ENCODE results near the genes USP40, UGT1A8 and TRPM8.

DNA sequence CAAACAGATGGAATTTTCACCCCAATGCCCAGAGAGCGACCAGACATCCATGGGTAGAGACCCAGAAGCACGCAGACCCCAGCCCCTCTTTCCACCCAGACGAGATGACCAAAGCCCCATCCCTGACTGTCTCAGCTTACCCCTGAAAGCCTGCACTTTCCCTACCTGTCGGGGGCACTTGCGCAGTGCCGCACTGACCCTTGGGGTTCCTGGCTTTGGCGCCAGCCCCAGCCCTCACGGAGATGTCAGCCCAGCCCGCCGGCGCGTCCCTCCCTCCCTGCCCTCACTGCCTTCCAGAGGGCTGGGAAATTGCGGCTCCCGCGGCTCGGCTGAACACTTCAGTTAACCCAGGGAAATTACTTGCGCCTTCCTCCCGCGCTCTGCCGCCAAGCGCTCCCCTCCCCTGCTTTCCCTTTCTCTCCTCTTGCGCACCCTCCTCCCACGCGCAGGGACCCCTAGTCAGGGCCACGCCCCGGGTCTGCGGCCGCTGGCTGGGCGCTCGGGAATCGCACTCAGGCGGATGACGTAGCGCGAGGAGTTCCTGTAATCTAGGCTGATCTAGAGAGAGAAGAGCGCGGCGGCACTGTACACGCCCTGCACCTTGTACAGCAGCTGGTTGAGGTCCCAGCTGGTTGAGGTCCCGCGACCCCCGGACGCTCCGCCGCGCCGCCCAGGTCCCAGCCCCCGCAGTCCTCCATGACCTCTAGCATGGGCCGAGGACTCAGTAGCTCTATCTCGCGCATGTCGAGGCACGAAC lies 12.1 kb downstream of the ALPG start:
- RRBS: no CpG with 5 or more reads among the region's 53 CpGs

DNA sequence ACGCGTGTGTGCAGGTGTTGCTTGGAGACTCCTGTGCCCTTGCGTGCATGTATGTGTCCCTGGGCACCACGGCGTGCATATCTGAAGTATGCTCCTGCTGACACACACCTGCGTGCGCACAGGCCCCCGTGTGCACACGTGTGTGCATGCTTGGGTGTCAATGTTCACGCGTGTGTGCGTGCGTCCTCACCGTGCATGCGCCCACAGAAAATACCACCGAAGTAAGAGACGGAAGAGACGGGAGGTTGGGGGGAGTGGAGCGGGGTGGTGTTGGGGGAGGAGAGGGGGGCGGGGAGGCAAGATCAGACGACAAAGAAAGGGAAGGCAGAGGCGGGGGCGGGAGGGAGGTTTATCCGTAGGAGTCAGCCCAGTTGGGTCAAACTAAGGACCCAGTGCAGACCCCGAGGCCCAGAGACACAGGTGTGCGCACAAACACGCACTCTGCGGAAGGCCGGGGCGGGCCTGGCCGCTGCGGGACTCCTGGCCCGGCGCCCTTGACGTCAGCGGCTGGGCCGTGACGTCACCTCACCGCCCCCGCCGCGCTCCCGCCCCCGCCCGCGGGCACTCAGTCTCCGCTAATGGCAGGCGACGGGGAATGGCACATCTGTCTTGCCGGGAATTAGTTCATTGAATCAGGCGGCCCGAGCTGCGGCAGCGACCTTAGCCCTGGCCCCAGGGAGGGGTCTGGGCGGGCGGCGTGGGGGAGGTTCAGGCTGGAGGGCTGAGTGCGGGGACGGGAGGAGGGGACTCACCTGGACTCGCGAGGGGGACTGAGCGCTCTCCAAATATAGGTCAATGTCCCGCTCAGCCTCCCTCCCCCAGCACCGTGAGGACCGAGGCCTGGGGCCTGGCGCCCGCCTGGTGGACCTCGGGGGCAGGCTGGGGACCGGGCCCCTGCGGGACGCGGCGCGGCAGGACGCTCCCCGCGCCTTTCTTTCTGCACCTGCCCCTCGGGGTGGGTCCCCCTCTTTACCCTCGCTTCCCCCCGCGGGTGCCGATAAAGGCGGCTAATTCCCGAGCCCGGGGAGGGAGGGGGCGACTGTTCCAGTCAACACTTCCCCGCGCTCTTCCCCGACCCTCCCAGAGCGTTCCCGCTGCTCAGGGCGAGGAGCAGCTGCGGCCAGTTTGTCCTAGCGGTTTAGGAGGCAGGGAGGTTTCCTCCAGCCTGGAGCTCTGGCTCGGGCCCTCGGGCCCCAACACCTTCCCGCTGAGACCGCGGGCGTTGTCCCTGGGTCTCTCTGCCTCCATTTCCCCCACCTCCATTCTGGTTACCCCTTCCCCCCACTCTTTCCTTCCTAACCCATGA lies 15.5 kb upstream of the ECEL1 start:
- RRBS: no CpG with 5 or more reads among the region's 100 CpGs

DNA sequence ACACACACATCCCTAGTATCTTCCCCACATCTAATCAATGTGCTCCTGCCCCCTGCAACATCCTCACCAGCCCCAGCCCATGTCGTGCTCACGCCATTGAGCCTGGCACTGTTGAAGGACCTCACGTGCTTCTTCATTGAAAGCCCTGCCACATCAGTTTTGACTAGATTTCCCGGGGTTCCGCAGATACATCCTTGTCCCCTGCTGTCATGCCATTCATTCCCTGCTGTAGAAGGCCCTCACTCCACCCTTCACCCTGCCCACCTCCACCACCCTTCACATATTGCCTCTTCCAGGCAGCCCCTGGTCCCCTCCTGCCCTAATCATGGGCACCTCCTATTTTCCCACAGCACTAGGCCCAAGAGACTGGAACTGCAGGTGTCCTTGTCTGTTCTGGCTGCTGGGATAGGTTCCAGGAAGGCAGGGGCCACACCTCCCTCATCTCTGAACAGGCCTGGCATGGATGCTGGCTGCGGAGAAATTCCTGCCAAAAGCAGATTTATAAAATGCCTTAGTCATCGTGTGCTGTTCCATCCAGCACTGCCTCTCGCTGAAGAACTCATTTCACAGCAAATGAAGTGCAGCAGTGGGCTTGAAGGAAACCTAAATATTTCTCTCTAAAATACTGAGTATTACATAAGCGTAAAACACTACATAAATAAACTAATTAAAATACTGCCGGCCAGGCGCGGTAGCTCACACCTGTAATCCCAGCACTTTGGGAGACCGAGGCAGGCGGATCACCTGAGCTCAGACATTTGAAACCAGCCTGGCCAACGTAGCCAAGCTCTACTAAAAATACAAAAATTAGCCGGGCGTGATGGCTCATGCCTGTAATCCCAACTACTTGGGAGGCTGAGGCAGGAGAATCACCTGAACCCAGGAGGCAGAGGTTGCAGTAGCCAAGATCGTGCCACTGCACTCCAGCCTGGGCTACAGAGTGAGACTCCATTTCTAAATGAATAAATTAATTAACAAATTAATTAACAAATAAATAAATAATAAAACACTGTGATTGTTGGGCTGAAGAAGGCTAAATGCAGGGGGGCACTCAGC lies 38.4 kb downstream of the EIF4E2 start:
- RRBS: no CpG with 5 or more reads among the region's 18 CpGs

GRCh38 chr2:232698086-232698339 lies 882 bp downstream of the GIGYF2 start:
- RRBS: no CpG with 5 or more reads among the region's 8 CpGs

DNA sequence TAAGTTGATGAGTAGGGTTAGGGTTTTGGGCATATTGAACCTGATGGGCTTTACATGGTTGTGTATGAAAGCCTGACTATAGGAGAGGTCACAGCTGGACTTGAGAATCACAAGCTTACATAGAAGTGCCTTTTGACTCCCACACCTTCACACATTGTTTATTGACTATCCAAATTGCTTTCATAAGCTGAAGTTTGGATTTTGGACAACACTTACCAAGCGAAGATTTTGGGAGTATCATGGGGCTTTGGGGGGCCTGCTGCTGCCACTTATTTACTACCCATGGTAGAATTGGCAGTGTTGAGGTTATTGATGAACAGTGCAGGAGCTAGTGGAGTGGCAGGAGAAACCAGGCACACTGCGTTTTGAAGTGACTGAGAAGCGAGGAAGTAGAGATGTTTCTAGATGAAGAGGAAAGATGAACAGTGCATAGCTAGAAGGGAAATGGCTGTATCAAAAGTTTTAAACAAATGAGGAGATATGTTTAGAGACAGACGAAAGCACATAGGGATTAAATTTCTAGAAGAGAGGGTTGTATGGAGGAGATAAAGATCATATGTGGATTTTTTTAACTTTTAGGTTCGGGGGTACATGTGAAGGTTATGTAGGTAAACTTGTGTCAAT lies 33.4 kb downstream of the KCNJ13 start:
- RRBS: no CpG with 5 or more reads among the region's 5 CpGs

- RRBS: no CpG with 5 or more reads among the region's 5 CpGs
Observed at GRCh38 chr2:232792731-232793459, 16.5 kb upstream of the KCNJ13 start.

DNA sequence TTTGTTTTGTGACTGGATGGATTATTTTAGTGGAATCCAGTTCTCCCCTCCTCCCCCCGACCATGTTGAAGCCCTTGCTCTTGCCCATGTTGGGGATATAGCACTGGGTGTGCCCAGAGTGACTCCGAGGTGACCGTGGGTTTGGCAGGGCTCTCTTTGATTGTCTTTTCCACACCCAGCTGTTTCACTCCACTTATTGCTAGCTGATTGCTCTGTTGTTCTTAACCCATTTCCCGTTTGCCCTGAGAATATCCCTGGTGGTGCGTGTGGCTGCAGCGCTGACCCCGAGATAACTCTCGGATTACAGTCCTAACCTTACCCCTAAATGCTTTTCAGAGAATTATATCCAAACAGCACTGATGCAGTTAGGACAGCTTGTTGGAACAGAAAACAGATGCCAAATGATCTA lies 34.4 kb upstream of the SNORC start:
- RRBS: no CpG with 5 or more reads among the region's 8 CpGs

DNA sequence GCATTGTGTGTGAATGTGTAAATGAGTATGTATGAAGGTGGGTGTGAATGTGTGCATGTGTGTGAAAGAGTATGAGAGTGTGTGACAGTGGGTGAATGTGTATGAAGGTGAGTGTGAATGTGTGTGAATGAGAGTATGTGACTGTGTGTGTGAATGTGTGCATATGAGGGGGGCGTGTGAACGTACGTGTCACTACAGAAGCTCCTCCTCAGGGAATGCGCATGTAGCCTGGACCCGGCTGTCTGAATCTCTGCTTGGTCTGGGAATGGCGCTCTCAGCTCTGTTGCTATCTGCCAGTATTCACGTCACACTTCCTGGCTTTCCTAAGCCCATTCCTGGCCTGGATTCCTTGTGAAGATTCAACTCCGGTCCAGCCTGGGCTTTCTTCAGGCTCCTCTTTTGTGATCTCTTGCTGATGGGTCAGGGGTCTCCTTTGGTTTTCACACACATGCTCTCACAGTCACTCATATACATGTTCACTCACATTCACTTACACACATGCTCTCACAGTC lies 29.1 kb downstream of the SNORC start:
- RRBS: no CpG with 5 or more reads among the region's 8 CpGs

DNA sequence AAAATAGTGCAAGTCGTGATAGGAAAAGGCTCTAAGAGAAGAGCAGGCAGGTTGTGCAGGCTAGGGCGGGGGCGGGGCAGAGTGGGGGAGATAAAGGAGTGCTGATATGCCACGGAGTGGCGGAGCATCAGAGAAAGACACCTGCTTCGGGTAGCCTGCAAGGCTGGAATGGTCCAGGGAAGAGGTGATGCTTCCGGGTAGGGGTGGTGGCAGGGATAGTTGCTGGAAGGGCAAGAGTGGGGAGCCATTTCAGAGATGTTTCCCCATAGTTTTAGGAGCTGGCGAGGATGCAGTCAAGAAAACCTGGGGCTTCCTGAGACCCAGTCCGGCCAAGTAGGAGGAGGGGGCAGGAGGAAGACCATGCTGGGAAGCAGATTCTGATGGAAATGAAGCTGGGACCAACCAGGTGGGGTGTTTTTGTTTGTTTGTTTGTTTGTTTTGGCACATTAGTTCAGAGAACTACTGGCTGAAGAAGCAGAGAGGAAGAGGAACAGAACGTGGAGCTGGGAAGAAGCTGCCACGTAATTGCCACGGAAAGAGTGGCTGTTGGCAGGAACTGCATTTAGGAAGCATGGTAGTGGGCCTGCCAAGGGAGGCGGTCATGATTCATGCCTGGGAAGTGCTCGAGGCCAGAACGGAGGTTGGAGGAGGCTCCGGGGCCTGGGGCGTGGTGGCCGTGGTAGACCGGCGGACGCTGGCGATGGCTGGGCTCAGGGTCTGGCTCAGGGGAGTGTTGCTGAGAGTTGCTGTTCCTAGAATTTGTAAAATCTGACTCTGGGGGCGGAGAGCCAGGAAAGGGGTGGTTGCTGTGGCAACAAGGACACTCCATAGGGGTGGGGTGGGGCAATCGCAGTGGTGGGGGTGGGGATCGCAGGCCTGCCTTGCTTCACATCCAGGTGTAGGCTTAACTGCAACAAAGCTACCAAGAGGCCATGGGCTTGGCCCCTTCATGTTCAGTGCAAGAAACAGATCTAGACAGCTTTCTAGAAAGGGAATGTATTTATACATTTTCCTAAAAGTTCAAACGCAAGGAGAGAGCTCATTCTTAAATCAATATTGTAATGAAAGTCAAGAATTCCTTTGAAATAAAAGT lies 8.6 kb upstream of the INPP5D start:
- RRBS: no CpG with 5 or more reads among the region's 26 CpGs

- RRBS: 88% methylated on average over 6 of the region's 16 CpGs
Observed at GRCh38 chr2:233084320-233084938, 24.3 kb downstream of the INPP5D start.

DNA sequence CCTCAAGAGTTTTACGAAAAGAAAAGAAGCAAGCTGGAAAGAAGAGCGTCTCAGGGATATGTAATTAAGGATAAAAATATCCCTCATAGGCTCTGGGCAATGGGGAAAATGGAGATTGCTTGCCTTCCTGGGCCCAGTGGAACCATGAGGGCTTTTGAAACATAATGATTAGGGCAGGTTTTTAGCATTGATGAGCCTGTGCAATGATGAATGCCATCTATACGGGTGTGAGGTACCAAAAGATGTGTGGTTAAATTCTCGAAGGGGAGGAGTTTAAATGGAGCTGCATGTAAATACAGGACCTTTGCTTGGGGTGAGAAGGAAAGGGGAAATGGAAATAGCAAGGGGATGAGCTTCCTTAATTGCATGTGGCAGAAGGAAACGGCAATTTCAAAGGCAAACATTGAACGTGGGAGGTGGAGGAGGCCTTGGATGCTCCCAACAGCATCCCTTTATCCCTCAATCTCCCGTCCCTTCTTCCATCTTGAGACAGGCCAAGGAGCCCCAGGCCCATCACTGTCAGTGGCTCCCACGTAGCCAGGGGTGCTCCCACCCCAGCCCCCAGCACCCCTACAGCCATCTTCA lies 32.3 kb downstream of the INPP5D start:
- RRBS: no CpG with 5 or more reads among the region's 8 CpGs

GRCh38 chr2:233166169-233166516 lies 85.3 kb upstream of the ATG16L1 start:
- RRBS: no CpG with 5 or more reads among the region's 9 CpGs

DNA sequence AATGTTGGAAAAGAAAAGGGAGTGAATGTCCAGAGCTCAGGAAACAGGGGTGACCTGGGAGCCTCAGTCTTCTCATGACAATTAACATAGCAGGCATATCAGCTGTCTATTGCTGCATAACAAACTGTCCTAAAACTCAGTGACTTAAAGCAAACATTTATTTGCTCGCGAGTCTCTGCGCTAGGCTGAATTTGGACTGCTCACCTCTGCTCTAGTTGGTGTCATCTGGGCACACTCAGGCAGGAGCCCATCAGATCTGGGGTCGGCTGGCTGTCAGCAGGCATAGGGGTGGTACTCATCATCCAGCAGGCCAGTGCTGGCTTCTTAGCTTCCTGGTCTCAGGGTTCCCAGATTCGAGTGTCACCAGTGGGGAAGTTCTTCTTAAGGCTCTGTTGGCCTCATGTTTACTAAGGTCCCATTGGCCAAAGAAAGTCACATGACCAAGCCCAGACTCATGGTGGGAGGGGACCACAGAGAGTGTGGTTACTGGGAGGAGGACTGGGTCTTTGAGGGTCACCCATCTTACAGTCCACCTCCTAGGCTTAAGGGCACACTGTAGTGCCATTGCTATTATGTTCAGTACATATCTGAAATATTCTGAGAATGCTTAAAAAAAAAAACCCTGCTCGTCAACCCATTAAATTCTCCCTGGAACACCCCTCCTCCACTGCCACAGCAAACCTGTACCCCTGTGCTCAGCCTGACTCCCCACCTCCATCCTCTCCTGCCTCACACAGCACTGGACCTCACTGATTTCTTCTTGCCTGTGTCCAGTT lies 71.5 kb upstream of the ATG16L1 start:
- RRBS: no CpG with 5 or more reads among the region's 6 CpGs

GRCh38 chr2:233414813-233415647 lies 60.7 kb downstream of the DGKD start:
- RRBS: no CpG with 5 or more reads among the region's 6 CpGs

GRCh38 chr2:233565938-233567114 lies at the start of gene USP40:
Gene USP40 (minus strand): TSS chr2:233566782.
- RRBS: no CpG with 5 or more reads among the region's 57 CpGs

DNA sequence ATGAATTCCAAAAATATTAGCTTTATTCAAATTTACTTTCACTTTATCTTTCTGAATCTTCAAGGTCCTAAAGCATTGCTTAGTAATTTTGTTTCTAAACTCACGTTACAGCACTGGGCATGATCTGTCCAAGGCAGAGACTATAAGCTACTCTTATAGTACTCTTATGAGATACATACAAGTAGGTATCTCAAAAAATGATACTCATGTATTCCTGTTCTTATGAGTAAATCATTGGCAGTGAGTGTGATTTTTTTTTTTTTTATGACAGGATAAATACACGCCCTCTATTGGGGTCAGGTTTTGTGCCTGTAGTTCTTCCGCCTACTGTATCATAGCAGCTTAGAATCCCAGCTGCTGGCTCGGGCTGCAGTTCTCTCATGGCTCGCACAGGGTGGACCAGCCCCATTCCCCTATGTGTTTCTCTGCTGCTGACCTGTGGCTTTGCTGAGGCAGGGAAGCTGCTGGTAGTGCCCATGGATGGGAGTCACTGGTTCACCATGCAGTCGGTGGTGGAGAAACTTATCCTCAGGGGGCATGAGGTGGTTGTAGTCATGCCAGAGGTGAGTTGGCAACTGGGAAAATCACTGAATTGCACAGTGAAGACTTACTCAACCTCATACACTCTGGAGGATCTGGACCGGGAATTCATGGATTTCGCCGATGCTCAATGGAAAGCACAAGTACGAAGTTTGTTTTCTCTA lies at the start of gene UGT1A8:
Gene UGT1A8 (plus strand): TSS at position 306 of the 704 bp plus-strand sequence.
- RRBS: no CpG with 5 or more reads among the region's 10 CpGs

DNA sequence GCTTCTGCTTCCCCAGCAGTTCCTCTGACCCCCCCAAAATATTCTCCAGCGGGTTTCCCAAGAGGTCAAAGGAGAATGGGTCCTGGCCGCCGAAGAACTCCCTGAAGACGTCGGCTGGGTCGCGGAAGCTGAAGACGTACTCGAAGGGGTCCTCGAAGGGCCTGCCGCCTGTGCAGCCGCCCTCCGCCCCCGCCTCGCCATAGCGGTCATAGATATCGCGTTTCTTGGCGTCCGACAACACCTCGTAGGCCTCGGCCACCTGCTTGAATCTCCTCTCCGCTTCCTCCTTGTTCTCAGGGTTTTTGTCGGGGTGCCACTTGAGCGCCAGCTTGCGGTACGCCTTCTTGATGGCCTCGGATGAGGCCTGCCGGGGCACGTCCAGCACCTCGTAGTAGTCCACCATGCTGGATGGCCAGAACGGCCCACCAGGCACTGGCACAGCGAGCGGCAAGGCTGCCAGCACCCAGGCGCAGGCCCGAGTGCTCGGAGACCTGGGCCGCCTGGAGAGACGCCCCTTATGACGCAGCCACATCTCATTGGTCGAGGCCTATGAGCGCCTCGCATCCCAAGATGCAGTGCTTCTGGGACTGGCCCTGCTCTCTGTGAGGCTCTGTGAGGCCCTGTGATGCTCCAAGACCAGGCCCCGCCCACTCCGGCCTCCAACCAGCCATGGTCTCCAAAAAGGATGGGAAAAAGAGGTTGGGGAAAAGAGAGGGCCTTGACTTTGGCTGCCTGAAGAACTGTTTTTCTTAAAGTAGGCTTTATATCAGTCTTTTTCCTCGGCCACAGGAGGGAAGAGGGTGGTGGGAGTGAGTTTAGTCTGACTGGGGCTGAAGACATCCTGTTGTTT lies 14.9 kb downstream of the UGT1A3 start:
- RRBS: no CpG with 5 or more reads among the region's 46 CpGs

DNA sequence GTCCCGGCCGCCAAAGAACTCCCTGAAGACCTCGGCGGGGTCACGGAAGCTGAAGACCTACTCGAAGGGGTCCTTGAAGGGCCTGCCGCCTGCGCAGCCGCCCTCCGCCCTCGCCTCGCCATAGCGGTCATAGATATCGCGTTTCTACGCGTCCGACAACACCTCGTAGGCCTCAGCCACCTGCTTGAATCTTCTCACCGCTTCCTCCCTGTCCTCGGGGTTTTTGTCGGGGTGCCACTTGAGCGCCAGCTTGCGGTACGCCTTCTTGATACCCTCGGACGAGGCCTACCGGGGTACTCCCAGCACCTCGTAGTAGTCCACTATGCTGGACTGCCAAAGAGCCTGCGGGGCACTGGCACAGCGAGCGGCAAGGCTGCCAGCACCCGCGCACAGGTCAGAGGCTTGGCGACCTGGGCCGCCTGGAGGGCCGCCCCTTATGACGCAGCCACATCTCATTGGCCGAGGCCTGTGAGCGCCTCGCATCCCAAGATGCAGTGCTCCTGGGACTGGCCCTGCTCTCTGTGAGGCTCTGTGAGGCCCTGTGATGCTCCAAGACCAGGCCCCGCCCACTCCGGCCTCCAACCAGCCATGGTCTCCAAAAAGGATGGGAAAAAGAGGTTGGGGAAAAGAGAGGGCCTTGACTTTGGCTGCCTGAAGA lies 5.0 kb upstream of the UGT1A1 start:
- RRBS: no CpG with 5 or more reads among the region's 43 CpGs

DNA sequence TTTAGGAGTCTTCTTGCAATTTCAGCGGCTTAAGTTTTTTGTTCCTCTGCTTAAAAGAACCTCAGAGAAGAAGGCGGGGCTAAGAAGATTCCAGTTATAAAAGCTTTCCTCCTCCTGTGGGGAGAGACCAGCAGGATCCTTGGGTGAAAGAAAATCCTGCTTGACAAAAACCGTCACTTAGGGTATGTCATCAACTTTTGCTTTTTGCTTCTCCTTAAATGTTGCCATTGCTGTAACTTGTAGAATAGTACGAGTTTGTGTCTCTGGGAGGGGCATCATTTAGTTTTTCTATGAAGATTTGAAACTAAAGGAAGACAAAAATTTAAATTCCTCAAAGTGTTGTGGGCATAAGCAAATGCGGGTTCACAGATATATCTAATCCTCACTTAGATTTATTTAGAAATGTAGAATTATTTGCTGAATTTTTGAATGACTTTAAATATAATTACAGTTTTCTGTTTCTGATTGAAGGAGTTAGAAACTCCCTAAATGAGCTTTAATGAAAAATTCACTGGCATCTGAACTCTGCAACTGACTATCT lies at the start of gene TRPM8:
Gene TRPM8 (plus strand): TSS at position 123 of the 541 bp plus-strand sequence.
- RRBS: no CpG with 5 or more reads among the region's 5 CpGs

DNA sequence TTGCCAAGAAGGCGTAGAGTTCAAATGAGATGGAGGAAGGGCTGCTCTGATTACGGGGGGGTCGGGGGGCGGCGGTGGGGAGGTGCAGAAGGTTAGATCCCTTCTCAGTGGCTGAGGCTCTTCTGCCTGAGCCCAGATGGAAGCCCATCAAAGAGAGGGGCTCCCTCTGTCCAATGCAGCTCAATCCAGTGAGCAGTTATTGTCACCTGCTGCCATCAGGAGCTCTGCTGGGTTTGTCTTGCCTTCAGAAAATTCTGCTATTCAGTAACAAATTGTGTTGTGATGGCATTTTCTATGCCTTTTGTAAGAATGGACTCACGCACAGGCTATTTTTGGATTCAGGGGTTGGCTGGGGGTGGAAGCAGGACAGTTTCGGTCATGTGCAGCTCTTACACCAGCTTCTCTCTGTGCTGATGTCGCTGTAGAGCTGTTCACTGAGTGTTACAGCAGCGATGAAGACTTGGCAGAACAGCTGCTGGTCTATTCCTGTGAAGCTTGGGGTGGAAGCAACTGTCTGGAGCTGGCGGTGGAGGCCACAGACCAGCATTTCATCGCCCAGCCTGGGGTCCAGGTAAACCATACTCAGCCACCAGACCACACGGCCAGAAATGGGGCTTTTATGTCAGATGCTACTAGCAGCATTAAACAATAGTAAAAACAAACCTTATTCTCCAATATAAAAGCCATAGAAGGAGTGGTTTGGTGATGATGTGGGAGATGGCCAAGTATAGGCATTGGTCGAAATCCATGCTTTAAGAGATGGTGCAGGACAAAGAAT lies 49.2 kb downstream of the TRPM8 start:
- RRBS: no CpG with 5 or more reads among the region's 13 CpGs